SJSA1 (cell line): ENCODE measurements around a stretch of chr16.

GRCh38 chr16:11697779-11698027 is 29.4 kb downstream of the SNN start:
- RAMPAGE, long total RNA = no peak

DNA sequence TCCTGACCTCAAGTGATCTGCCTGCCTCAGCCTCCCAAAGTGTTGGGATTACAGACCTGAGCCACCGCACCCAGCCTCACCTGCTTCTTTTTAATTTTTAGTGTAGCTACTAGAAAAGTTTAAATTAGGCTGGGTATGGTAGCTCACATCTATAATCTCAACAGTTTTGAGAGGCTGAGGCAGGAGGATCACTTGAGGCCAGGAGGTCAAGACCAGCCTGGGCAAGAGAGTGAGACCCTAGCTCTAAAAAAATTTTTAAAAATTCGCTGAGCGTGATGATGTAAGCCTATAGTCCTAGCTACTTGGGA is 35.0 kb downstream of the TXNDC11 start:
- RAMPAGE, long total RNA = no peak

DNA sequence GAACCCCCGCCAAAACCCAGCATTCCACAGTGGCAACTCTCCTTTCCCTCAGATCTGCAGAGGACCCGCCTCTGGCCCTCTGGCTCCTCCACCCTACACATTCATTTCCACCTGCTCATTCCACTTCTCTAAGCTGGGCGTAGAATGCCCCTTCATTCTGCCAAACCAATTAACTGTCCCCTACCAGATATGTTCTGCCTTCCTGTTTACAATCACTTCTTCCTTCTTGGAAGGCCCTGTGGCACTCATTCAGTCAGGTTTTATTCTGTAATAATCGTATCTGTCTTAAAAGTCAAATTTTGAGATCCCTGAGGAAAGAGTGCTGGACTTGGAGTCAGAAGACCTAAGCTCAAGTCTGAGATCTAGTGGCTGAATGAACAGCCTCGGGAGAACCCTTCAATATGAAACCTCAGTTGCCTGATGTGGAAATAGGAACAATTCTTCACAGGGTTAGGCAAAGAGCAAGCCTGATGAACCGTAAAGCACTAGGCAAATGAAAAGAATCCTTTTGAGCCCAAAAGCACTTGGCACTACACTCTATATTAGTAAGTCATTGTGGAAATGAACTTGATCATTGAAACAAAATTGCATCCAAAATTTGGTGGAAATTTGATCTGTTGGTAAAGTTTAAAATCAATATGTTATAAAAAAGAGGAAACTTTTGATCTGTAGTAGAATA is 20.3 kb downstream of the TXNDC11 start:
- RAMPAGE, long total RNA = no peak

- RAMPAGE, long total RNA = no peak
Measured at GRCh38 chr16:11794511-11795533, 2.2 kb downstream of the ZC3H7A start.

DNA sequence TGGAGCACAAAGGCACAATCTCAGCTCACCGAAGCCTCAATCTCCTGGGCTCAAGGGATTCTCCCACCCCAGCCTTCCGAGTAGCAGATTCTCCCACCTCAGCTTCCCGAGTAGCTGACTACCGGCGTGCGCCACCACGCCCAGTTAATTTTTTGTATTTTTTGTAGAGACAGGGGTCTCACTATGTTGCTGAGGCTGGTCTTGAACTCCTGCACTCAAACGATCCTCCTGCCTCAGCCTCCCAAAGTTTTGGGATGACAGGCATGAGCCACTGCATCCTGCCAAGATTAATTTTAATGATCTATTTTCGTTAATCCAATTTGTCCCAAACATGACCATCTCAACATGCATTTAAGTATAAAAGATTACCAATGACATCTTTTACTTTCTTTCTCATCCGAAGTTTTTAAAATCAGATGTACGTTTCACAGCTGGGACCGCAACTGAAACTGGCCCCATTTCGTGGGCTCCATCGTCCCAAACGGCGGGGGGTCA is 1.2 kb downstream of the ZC3H7A start:
- RAMPAGE, long total RNA = no peak

DNA sequence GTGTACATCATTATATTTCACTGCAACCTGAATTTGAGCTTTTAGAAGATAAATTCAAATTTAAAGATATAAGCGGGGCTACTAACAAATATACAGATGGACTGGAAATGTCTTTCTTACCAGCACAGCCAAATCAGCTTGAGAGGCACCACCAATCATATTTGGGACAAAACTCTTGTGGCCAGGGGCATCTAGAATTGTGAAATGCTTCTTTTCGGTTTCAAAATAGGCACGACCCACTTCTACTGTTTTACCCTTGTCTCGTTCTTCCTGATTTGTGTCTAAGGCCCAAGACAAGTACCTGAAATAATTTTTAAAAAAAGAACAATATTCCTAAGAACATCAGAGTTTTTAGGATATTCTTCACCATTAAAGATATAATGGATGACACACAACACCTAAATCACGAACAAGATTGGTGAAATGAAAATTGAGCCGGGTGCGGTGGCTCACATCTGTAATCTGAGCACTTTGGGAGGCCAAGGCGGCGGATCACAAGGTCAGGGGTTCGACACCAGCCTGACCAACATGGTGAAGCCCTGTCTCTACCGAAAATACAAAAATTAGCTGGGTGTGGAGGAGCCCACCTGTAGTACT is 28.2 kb downstream of the GSPT1 start:
- RAMPAGE, long total RNA = no peak

DNA sequence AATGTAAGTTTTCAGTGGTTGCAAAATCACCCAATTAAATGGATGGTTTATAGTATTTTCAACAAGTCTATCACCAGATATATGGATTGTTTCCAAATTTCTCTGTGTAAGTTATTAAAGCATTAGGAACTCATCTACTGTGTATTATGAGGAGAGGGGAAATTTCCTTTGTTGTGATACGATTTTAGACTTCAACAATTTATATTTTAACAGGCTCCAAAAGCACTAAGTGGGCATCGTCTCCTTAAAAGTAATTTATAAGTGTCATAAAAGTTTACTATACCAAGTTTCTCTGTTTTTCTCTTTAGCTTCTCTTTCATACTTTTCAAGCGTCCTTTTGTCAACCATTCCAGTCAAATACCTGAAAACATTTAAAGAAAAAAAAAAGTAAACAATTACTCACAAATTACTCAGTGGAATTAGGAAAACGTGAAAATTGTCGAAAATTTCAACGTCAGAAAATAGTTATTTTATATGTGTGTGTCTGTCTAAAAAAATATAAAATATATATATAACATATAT is 24.9 kb downstream of the GSPT1 start:
- RAMPAGE, long total RNA = no peak

- RAMPAGE, long total RNA = no peak
Measured at GRCh38 chr16:11913134-11913741, 2.5 kb downstream of the GSPT1 start.

DNA sequence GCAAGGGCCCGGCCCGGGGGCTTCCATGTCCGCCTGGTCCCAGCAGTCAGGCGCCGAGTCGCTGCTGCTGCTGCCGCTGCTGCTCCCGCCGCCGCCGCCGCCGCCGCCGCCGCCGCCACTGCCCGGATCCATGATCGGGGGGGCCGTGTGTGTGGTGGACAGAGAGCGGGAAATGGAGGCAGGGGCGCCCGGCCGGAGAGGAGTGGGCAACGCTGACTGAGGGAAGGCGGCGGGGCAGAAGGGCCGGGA is 243 bp downstream of the GSPT1 start:
- RAMPAGE, long total RNA = no peak

DNA sequence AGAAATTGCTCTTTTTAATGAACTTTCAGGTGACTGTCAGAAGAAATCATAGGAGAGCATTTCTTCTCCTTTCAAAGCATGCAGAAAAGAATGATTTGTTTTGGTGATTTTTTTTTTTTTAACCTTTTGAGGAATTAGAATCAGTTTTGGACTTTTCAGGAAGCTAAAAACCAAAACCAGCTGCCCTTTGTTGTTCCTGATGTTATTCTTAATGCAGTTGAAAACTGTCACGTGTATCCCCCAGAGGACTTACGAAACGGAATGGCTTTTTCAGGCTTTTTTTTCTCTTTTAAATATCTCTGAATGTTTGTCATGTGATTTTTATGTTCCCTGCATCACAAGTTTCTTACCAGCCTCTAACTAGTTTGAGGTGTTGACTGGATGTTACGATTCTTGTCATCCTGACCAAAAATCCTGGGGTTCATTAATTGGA is 34.1 kb downstream of the SNX29 start:
- RAMPAGE, long total RNA = no peak

DNA sequence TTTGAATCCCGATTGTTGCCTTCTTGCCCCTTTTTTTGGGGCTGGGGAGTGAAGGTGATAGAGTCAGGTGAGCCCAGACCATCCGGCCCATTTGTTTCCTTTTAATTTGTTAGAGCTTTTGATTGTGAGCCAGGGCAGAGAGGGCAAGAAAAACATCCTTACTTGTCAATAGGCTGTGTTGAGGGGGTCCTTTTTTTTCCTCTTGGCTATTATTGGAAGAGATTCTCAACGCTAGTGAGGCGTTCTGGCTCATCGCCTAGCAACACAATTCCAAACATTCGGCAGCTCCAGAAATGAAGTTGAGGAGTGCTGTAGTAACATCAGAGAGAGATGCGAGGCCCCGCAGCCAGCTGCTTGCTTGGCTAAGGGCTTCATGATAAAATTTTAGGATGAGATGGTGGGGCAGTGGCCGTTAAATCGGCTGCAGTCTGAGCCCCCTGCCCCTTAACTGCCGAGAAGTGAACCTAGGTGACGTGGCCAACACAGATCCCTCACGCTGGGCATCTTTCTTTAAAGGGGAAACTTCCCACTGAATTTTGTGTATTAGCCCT is 119.2 kb downstream of the SNX29 start:
- RAMPAGE, long total RNA = no peak

DNA sequence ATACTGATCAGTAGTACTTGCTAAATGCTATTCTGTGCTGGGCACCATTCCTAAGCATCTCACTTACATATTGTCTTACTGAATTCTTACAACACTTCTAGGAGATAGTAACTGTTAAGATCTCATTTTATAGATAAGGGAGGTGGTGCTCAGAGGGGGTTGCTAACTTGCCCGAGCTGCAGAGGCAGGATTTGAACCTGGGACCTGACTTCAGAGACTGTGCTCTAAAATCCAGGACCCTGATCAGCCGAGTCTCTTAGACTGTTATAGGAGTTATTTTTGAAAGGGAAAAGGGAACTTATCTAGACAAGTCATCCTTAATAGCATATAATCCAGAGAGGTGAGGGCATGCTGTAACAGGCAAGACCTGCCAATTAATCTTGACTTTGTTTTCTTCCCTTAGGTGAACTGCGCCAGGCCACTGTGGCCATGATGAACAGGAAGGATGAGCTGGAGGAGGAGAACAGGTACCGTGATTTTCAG is 149.7 kb downstream of the SNX29 start:
- RAMPAGE, long total RNA = no peak

DNA sequence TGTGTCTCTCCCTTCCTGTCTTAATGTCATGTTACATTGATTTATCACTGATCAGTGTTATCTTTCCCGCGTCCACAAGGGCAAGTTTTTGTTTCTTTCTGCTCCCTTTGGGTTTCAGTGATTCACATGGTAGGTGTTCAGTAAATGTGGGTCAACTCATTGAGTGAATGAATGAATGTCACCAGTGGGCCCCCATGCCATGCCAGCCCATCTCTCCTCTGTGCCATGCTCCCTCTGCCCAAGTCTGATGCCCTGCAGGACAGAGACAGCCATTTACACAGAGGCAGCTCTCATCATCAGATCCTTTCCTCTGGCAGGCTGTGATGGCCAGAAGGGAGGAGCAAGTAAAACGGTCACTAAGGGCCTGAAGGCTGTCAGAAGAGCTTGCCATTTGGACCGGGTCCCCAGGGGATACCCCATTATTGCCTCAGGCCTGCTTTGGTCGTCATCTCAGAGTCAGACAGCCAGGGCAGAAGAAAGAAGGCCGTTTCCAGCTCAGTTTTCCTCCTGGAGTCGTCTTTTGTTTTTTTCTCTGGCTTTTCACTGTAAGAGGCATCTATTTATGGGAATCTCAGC is 386.3 kb downstream of the SNX29 start:
- RAMPAGE, long total RNA = no peak

DNA sequence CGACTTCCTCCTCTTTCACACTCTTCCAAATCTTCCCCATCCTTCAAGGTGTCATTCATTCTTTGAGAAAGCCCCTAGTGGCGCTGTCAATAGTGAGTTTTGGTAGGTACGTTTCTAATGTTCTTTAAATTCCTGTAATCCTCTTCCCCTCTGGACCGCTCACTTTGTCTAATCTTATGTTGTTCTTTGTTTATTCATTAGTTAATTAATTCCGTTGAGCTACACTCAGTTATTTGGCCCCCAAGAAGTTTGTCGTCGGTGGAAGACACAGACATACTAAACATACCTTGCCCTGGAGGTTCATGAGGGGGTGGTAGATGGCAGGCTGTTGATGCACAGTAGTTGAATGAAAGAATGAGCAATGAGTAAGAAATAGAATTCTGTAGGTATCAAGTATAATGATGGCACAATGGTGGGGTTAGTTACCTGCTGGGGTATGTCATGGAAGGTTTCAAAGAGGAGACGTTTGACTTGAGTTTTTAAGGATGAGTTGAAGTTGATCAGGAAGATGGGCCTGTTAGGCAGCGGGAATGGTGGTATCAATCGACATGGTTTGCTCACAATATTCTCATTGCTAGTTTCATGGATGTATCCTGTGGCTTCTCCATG is 395.8 kb downstream of the SNX29 start:
- RAMPAGE, long total RNA = no peak

DNA sequence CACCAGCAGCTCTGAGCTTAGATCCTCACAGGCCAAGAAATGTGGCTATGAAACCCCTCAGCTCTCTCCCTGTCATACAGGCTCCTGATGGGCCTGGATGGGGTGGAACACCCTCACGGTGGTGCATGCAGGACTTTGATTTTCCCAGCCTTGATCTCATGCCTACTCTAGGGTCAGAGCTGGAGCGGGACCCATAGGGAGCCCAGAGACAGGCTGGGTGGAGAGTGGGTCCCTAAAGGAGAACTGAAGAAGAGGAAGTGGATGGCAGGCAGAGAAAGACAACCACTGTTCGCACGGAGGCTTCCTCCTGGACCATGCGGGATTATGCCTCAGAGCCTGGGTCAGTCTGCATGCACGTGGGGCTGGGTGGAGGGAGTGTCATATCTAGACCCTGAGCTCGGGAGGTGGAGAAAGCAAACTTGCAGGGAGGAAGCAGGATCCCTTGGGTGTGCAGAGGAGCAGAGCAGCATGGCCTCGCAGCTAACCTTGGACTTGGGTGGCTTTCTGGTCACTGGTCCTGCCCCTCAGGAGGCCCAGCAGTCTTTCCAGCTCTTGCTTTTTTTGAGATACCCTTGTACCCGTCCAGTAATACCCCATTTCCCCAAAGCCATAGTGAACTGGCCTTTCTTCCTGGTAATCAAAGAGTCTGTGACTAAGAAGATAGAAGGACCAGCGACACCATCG is 344.3 kb downstream of the CPPED1 start:
- RAMPAGE, long total RNA = no peak

DNA sequence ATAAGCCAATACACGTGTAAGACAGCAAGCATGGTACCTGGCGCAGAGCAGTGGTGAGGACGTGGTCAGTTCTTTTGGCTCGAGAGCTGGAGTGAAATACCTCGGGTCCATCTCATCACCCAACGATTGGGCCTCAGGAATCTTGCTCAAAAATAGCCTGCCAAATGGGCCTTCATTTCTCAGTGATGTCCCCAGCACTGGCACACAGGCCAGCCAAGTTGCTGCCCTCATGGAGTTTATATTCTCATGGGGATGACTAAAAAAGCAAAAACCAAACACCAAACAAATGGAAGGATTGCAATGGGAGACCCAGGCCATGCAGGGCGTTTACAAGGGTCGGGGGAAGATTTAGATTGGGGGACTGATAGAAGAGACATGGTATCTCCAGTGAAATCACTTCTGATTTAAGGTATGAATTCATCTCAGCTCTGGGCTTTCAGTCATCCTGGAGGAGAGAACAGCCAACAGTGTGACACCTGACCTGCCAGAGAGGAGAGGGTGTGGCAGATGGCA is 251.3 kb downstream of the CPPED1 start:
- RAMPAGE, long total RNA = no peak

- RAMPAGE, long total RNA = no peak
Measured at GRCh38 chr16:12613373-12613669, 190.4 kb downstream of the CPPED1 start.

DNA sequence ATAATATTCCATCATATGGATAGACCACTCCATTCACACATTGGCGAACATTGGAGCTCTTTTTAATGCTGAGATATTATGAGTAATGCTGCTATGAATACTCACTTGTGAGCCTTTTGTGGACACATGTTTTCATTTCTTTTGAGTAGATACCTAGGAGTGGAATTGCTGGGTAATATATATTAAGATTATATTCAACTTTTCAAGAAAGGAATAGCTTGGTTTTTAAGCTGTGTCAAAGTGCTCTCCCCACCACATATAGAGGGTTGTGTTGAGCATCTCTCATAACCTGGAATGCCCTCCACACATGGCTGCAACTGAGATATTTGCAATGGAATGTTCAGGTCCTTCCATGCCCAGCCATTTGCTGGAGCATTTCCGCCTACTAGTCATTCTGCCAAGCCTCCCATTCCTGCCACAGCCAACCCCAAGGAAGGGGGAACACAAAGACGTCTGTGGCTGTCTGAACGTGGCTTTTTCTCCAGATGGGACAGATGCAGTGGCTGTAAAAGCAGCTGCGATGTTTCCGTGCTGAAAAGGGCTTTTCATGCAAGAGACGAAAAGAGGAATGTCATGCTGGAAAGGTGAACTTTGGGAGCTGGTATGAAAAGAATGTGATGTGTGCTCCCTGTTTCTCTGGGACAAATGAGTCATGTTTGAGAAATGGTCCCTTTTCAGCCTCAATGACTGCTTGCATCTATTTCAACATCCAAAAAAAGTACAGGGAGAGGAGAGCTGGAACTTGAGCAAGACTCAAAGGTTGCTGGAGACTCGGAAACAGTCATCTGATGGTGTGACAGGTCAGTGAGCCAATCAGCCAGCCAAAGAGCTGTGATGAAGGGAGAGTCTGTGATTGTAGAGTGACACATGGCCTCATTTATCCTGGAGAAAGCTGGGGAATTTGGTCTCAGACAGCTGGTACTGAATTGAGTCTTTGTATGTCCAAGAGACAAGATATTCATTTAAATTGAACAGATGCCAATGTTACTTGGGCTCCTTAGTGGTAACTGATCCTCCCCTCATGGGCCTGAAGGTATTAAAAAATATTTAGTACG is 208.8 kb downstream of the SHISA9 start:
- RAMPAGE, long total RNA = no peak

DNA sequence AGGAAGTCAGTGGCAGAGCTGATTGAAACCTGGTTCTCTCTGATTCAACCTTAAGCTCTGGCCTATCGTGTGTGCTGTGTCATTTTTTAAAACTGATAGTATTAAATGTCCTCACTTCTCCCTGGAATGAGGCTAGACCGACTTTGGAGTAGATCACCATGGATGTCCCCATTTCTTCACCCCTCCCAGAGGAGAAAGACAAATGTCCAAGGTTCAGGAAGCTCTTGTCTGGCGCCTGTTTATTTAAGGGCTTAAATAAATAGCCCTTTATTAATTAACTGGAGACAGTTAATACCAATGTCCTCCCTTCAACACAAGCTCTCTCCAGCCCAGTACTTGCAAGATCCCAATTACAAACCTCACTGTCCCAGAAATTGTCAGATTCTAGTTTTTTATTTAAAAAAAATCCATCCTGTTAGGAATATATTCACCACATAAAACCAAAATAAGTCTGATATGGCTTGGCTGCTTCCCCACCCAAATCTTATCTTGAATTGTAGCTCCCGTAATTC is 344.3 kb downstream of the SHISA9 start:
- RAMPAGE, long total RNA = no peak

- RAMPAGE, long total RNA = no peak
Measured at GRCh38 chr16:14111674-14112758, 40.9 kb downstream of the MRTFB start.